ENCODE measurements around a stretch of chr3.

- PRO-cap, 3 experiments, result peak in 2 of 3 experiments; most common plus-strand start chr3:27320084 (in 1); most common minus-strand start chr3:27319926 (in 1)
- RAMPAGE, long total RNA, 2 experiments, result no peak in any of the 2 experiments
- RRBS, result no CpG with 5 or more reads among the region's 10 CpGs
Observed at GRCh38 chr3:27319810-27320645, 49.2 kb downstream of the NEK10 start.

GRCh38 chr3:27376022-27376860 lies 7.1 kb upstream of the NEK10 start:
- PRO-cap, 3 experiments, result no peak in any of the 3 experiments
- RAMPAGE, long total RNA, 2 experiments, result no peak in any of the 2 experiments
- RRBS, result no CpG with 5 or more reads among the region's 7 CpGs

GRCh38 chr3:27711978-27713074 lies 9.8 kb downstream of the EOMES start:
- PRO-cap, 3 experiments, result peak in 1 of 3 experiments; most common minus-strand start chr3:27712921 (in 1)
- RAMPAGE, long total RNA, 2 experiments, result no peak in any of the 2 experiments
- RRBS, result 1% methylated on average over 9 of the region's 56 CpGs

DNA sequence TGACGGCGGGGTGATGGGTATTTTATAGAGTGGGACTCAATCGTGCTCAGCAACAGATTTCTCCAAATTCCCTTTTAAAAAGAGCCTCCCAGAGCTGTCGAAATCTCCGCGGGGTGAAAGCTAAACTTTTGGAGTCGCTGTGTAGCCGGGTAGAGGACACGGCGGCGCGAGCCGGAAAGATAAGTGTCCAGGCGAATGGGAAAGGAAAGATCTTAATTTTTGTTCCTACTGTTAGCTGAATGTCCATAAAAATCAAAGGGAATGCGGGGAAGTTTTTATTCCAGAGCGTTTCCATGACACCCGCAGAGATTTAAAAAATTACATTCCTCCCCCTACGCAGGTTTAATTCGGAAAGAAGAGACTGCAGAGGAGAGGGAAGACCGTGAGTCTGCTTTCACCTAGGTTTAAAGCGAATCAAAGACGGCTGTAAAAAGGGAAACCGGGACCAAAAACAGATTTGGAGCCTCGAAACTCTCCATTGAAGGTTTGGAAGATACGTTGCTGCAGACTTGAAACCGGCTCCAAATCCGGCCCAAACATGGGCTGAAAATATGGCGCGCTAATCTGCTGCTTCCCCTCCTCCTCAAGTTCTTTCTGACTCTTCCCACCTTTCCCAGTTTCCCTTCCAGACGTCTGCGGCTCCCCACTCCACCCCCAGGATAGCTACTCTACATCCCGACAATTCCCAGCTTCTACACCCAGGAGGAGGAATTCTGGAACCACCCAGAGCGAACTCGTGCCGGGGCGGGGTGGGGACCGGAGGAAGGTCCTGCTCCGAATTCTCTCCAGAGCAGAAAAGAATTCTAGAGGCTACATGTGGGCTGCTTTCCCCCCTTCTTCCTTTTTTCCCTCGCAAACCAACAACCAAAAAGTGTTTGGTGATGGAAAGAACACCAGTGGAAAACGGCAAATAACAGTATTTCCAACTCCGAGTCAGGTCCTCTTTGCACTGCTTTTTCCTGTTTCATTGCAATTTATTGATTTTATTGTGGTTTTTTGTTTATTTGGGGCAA lies 8.7 kb downstream of the EOMES start:
- PRO-cap, 3 experiments, result peak in 2 of 3 experiments; most common plus-strand start position 793 of the sequence (in 2); most common minus-strand start position 596 of the sequence (in 1)
- RAMPAGE, long total RNA, 2 experiments, result no peak in any of the 2 experiments
- RRBS, result 4% methylated on average over 4 of the region's 41 CpGs

DNA sequence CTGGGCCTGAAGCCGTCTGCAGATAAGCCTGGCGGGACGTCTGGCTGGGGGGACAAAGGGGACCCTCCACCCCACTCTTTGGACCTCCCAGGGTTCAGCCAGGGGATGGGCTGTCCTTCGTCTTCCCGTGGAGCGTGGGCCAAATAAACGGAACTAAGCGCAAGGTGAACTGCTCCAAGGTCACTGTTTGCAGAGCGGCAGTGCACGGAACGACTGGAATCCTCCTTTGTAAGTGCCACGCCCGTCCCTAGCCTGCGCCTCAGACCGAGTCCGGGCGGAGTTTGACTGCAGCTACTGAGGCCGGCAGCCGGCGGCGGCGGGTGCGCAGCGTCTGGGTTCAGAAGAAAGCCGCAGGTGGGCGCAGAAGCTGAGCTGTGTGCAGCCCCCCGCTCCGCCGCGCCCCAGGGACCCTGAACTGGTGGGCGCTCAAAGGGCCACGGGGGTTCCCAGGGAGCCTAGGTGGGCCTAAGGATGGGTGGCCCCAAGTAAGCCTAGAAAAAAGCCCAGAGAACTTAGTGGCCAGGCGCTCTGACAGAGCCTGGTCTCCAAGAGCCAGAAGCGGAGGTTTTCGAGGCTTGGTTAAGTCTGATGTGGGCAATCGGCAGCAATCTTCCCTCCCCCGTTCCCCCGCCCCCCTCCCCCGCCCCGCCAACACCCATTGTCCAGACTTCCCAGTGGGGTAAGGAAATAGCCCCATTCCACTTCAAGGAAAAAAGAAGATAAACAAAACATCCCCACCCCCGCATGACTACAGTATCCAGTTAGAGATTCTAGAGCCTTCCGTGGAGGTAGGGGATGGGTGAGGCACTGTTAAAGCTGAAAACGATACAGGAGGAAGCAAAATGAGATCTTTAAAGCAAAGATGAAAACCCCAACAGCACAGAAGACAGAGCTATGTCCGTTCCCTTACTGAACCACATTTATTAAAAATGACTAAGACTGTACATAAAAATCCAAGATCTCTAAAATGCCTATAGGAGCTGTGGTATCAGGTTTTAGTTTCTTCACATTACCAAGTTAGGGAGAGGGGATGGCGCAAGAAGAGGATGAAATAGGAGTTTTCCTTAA lies 6.7 kb downstream of the EOMES start:
- PRO-cap, 3 experiments, result no peak in any of the 3 experiments
- RAMPAGE, long total RNA, 2 experiments, result no peak in any of the 2 experiments
- RRBS, result no CpG with 5 or more reads among the region's 45 CpGs

DNA sequence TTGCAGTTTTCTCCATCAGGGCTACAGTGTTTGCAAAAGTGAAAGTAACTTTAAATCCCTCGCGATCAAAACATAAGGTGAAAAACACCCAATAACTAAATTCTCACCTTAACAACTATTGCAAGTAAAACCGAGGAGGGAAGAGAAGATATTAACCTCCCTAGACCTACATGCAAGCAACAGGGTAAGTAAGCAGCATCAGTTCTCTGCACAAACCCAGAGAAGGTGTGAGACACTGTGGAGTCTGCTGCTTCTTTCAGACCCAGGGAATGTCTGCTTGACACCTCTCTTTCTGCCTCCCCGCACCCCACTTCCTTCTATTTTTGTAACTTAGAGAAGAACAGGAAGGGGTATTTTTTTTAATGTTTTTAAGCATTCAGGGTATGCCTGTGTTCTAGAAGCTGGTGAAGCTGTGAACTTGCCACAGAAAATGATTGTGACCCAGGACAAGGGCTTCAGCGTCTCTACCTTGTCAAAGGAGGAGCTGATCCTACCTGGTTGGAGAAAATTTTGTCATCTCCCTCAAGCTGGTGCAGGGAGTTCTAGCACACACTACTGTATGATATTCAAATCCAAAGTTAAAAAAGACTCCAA lies 159.3 kb upstream of the EOMES start:
- PRO-cap, 3 experiments, result no peak in any of the 3 experiments
- RAMPAGE, long total RNA, 2 experiments, result no peak in any of the 2 experiments
- RRBS, result no CpG with 5 or more reads among the region's 5 CpGs

DNA sequence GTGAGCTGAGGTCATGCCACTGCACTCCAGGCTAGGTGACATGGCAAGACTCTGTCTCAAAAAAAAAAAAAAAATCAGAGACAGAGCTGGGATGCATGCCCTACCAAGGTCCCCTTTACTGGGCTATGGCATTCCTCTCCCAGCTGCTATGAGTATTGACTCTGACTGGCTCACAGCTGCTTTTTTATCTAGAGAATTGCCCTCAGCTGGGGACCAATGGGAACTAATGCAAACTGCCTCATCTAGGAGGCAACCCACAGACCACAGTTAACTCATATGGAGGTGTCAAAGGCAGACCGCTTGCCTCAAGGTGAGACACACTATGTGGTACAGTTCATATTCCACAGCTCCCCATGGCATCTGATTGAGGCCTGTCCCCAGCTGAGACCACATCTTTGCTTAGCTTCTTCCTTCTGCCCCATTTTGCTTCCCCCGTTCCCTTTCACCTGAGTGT lies 183.5 kb upstream of the EOMES start:
- PRO-cap, 3 experiments, result no peak in any of the 3 experiments
- RAMPAGE, long total RNA, 2 experiments, result no peak in any of the 2 experiments
- RRBS, result no CpG with 5 or more reads among the region's 2 CpGs

DNA sequence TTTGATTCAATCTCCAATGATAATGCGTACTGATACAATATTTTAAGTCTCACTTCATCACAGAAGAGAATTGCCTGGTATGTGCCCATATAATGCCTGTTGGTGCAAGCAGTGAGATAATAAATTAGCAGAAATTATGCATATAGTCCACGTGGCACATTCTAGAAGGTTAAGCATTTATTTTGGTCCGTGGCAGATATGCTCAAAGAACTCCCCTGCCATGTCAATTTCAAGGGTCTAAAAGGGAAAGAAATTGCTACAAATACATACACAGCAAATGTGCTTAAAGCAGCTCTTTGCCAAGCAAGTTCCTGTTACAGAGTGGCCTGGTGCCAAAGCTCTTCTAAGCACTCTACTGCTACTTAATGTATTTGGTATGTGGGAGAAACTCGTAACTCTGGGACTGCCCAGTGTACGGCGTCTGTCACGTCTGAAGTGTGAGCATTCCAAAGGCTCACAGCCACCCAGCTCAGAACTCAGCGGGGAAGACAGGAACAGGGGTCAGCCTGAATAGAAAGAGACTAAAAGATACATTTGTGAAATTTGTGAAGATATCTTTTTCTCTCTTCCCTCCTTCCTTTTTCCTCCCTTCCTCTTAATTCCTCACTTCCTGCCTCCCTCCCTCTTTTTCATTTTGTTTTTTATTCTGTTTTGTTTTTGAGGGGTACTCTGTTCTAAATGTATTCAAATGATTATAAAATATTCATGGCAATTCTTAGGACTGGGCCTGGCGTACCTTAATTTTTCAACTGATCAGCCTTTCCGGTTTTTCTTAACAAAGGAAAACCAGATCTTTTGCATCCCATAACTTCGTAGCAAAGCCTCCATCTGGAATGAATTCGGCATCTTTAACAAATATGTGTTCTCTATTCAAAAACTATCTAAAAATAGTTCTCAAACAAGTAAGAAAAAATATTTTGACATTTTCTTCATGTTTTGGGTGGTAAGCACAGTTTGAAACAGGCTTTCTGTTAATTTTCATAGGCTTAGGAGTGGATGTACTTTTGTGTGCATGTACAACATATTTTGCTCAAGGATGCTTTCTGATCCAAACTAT lies 54.7 kb downstream of the RBMS3 start:
- PRO-cap, 3 experiments, result peak in 1 of 3 experiments; most common plus-strand start position 410 of the sequence (in 1); most common minus-strand start position 630 of the sequence (in 1)
- RAMPAGE, long total RNA, 2 experiments, result no peak in any of the 2 experiments
- RRBS, result no CpG with 5 or more reads among the region's 12 CpGs

GRCh38 chr3:29410693-29411010 lies 129.8 kb downstream of the RBMS3 start:
- PRO-cap, 3 experiments, result peak in 1 of 3 experiments; most common minus-strand start chr3:29410757 (in 1)
- RAMPAGE, long total RNA, 2 experiments, result no peak in any of the 2 experiments
- RRBS, result no CpG with 5 or more reads among the region's 1 CpG

DNA sequence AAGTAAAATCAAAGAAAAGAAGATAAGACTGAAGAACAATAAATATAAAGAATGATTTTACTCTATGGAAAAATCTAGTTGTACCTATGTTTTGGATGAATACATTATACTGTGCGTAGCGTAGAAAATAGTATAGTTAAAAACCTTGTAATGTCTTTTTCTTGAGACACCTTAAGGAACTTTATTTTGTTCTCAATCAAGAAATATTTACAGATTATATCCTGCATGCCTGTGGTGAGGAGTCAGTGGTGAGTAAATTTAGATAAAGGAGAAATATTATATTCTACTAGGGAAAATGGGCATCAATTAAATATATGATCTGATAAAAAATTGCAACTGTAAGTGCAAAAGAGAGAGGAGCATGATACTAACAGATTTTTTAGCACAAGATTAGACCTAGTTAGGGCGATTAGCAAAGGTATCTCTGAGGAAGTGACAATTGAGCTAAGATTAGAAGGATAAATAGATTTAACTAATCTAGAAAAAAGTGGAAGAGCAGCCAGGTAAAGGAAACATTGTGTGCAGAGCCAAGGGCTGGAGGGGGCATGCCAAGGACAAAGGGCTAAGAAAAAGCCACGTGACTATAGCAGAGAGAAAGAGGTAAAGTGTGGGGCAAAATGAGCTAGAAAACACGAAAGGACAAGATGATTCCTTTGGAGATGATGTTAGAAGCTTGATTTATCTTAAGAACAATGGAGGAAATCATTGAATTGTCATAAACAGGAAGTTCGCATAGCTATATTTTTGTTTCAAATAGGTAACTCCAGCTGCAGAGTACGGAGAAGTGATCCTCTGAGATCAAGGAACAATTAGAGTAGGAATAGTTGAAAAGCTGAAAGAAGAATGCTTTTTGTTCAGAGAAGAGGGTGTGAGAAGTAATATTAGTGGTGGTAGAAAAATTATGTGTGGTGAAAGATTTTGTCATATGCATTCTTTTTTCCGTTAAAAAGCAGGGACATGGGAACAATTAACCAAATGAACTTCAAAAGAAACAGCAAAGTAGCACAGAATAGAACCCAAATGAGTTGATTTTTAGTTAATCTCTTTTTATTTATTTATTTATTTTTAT lies 158.0 kb downstream of the RBMS3 start:
- PRO-cap, 3 experiments, result no peak in any of the 3 experiments
- RAMPAGE, long total RNA, 2 experiments, result start-site peak on the plus strand in 1 of 2 experiments, centred at position 451 of the sequence, 8 reads per replicate
- RRBS, result no CpG with 5 or more reads among the region's 8 CpGs

DNA sequence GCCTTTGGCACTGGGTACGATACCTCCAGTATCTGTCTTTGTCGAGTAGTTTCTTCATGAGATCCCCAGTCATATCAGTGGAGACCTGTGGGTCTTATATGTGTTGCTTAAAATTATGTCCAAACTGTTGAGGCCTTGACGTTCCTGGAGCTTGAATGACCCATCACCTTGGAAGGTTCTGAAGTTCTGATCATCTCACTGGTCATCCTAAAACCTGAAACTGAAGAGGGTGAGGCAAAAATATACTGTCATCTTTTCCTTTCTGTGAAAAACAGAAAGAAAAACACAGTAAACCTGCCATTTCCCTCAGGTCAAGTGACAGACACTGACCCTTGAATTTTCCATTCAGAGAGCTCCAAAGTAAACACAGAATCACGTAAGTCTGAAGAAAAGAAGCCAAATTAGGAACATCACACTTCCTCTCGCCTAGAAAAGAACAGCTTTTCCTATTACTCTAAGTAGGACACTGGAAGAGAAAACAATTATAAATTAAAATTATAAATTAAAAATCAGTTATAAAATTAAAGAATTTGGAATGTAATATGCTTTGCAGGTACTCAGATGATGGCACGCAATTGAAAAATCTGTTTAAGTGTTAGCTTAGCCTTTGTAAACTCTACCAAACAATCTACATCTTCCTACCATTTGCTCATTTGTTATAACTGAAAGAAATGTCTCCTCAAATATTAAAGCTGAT lies 78.7 kb upstream of the TGFBR2 start:
- PRO-cap, 3 experiments, result peak in 1 of 3 experiments; most common minus-strand start position 222 of the sequence (in 1)
- RAMPAGE, long total RNA, 2 experiments, result no peak in any of the 2 experiments
- RRBS, result no CpG with 5 or more reads among the region's 6 CpGs

DNA sequence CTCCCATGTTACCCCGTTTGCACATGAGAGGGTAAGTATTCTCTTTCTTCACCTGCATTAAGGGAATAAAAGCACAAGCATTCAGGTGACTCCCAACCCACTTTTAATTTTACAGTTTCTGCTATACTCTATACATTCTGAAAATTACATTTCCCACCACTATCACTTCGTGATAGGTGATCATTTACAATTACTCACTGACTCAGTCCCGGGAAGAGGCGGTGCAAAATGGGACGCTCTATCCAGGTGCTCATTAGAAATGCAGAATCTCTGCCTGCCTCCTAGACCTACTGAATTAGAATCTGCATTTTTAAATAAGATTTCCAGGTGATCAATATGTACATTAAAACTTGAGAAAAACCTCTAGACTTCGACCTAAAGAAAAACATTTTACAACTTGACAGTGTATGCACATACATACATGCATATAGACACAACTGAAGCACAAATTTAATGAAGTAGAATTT lies 691 bp upstream of the TGFBR2 start:
- PRO-cap, 3 experiments, result no peak in any of the 3 experiments
- RAMPAGE, long total RNA, 2 experiments, result no peak in any of the 2 experiments
- RRBS, result no CpG with 5 or more reads among the region's 6 CpGs

GRCh38 chr3:30614829-30615247 lies 8.4 kb downstream of the TGFBR2 start:
- PRO-cap, 3 experiments, result no peak in any of the 3 experiments
- RAMPAGE, long total RNA, 2 experiments, result no peak in any of the 2 experiments
- RRBS, result no CpG with 5 or more reads among the region's 1 CpG

- PRO-cap, 3 experiments, result no peak in any of the 3 experiments
- RAMPAGE, long total RNA, 2 experiments, result no peak in any of the 2 experiments
- RRBS, result no CpG with 5 or more reads among the region's 2 CpGs
Observed at GRCh38 chr3:30626200-30626659, 19.8 kb downstream of the TGFBR2 start.

- PRO-cap, 3 experiments, result no peak in any of the 3 experiments
- RAMPAGE, long total RNA, 2 experiments, result no peak in any of the 2 experiments
- RRBS, result no CpG with 5 or more reads among the region's 8 CpGs
Observed at GRCh38 chr3:30658408-30659059, 52.1 kb downstream of the TGFBR2 start.

- PRO-cap, 3 experiments, result no peak in any of the 3 experiments
- RAMPAGE, long total RNA, 2 experiments, result no peak in any of the 2 experiments
- RRBS, result no CpG with 5 or more reads among the region's 2 CpGs
Observed at GRCh38 chr3:31004409-31004812, 110.0 kb upstream of the GADL1 start.

DNA sequence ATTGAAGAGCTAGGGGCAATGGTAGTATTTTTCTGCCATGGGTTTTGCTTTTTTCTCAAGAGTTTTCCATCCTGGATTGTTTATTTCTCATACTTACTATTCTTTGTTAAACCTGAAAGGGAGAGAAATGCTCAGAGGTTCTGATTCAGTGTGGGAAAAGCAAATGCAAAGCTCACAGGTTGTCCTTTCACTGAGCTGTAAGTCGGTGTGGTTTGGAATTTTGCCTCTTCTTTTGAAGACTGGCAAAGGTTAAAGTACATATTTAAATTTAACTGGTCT lies 247.0 kb upstream of the STT3B start:
- PRO-cap, 3 experiments, result no peak in any of the 3 experiments
- RAMPAGE, long total RNA, 2 experiments, result no peak in any of the 2 experiments
- RRBS, result no CpG with 5 or more reads among the region's 1 CpG

DNA sequence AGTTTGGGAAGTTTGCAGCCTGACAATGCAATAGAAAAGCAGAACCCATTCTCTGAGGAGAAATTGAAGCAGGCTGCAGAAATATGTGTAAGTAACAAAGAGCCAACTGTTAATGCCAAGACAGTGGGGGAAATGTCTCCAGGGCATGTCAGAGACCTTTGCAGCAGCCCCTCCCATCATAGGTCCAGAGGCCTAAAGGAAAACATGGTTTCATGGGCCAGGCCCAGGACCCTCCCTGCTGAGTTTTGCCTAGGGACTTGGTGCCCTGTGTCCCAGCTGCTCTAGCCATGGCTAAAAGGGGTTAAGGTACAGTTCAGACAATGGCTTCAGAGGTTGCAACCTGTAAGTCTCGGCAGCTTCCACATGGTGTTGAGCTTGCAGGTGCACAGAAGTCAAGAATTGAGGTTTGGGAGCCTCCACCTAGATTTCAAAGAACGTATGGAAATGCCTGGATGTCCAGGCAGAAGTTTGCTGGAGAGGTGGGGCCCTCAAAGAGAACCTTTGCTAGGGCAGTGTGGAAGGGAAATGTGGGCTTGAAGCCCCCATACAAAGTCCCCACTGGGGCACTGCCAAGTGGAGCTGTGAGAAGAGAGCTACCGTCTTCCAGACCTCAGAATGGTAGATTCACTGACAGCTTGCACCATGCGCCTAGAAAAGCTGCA lies 73.6 kb downstream of the STT3B start:
- PRO-cap, 3 experiments, result no peak in any of the 3 experiments
- RAMPAGE, long total RNA, 2 experiments, result no peak in any of the 2 experiments
- RRBS, result no CpG with 5 or more reads among the region's 4 CpGs

DNA sequence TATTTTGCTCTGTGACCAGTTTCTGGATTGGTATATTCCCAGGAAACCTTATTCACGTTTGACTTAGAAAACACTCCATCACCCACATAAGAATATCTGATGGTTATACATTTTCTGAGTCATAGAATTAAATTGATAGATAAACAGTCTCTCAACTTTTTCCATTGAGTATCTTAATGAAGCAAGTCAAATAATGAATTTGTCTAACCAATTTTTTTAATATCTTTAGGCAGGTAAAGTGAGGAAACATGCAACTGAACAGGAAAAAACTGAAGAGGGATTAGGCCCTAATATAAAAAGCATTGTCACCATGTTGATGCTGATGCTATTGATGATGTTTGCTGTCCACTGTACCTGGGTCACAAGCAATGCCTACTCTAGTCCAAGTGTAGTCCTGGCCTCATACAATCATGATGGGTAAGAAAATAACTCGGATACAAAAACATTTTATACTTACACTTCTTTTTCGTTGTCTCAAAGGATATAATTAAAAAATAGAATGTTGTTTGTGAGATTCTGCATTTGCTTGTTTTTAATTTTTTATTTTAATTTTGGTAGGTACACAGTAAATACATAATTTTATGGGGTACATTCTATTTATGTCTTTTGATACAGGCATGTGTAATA lies 90.8 kb downstream of the STT3B start:
- PRO-cap, 3 experiments, result no peak in any of the 3 experiments
- RAMPAGE, long total RNA, 2 experiments, result start-site peak on the plus strand in 1 of 2 experiments, centred at position 302 of the sequence, 29 reads per replicate
- RRBS, result no CpG with 5 or more reads among the region's 3 CpGs

- PRO-cap, 3 experiments, result no peak in any of the 3 experiments
- RAMPAGE, long total RNA, 2 experiments, result no peak in any of the 2 experiments
- RRBS, result no CpG with 5 or more reads among the region's 3 CpGs
Observed at GRCh38 chr3:31638225-31638833, 105.6 kb downstream of the STT3B start.